AG04449 (cell line): ENCODE results near the genes KRTAP4-8, KRT31, NT5C3B and KLHL10.

DNA sequence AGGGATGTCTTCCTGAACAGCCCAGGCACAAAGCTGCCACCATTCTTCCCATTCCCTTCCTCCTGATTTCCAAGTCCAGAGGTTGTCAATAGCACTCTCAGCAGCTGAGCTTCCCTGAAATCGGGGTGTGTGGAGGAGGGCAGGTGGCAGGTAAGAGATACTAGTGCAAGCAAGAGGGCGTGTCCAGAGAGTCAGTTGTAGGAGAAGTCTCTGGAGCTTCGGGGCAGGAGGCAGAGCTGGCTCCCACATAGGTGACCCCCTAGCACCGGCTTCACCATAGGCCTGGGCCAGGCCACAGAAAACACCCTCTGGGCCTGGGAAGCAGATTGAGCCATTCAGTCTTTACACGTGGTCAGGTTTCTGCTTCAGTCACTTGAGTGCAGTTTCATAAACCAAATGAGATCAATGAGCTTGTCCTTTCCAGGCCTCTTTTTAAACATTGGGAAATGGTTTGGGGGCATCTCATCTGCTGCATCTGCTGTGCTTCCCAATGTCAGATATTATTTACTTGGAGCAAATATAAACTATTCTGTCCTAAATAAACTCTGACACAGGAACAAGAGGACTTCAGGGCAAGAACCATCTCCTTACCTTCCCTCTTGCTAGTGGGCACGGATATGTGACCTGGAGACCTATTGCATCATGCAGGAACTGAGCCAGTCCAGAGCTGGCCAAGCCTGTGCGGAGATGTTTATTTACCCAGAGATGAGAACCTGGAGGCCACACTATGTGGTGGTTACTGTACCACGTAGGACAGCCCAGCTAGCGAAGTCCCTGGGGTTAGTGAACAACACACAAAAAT is 16.2 kb downstream of the CCR7 start:
- RRBS = no CpG with 5 or more reads among the region's 9 CpGs

DNA sequence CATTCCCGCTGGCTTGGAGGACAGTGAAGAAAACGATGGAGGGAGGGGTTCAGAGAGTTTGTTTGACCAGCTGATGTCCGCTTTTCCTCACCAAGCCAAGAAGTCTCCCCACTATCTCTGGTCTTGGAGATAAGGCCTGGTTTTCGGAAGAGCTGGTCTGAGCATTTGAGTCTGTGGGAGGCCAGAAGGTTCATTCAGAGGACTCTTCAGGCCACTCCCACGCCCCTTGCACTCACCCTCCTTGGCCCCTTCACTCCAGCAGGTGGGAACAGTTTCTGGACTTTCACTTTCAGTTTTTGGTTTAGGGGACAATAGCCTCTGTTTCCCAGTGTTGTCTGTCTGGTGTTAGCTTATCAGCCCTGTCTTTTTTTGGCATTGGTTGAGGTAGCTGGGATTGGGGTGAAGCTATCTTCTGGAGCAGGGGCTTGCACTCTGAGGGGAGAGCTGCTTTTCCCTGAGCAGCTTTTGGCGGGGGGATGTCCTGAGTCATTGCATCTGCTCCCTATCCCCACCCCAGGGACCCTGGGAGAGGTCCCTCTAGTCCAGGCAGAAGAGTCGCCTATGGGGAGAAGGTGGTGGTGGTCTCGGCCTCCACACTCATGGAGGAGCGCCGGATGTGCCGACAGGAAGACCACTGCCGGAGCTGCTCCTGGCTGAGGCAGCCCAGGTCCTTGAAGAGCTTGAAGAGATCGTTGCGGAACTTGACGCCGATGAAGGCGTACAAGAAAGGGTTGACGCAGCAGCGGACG is 10.9 kb downstream of the CCR7 start:
- RRBS = no CpG with 5 or more reads among the region's 20 CpGs

DNA sequence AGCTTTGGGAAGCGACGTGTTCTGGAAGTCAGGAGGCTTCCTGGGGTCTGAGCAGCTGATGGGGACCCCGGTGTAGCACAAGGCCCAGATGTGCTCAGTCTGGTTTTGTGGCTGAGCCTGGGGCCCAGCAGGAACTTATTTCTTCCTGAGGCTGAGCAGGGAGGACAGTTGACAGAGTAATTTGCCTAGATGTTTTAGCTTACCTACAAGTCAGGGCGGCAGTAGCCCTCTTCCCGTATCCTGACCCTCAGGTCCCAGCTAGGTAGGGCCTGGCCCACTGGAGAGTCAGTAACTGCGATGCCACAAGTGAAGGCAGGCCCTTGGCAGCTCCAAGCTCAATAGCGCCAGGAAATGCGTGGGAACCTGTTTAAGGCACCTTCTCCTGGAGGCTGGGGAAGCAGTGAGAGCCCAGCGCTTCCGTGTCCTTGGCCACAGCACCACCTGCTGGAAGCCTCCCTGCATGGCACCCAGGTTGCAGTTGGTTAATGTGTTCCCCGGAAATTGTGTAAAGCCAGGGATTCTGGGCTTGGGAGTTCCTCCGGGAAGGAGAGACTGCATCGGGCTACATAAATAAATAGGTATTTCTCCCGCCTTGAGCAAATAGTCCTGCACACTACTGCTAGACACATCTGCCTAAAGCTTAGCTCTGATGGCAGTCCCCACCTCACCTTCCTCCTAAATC is 5.1 kb downstream of the CCR7 start:
- RRBS = no CpG with 5 or more reads among the region's 14 CpGs

- RRBS = no CpG with 5 or more reads among the region's 10 CpGs
Measured at GRCh38 chr17:40564556-40565345, 521 bp downstream of the CCR7 start.

DNA sequence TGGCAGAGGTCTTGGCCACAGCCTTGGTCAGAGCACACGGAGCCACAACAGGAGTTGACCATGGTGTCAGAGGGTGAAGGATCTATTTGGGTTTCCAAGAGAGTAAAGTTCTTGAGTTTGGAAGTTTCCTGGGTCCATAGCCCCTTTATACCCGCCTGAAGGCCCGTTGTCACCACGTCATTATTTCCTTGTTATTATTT is at the start of gene KRTAP4-8:
Gene KRTAP4-8, minus strand, starts transcription at position 120 of the 200 bp plus-strand sequence.
- RRBS = no CpG with 5 or more reads among the region's 4 CpGs

DNA sequence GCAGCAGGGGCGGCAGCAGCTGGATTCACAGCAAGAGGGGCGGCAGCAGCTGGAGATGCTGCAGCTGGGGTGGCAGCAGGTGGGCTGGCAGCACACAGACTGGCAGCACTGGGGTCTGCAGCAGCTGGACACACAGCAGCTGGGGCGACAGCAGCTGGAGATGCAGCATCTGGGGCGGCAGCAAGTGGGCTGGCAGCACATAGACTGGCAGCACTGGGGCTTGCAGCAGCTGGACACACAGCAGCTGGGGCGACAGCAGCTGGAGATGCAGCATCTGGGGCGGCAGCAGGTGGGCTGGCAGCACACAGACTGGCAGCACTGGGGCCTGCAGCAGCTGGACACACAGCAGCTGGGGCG is 356 bp downstream of the KRTAP4-11 start:
- RRBS = no CpG with 5 or more reads among the region's 7 CpGs

DNA sequence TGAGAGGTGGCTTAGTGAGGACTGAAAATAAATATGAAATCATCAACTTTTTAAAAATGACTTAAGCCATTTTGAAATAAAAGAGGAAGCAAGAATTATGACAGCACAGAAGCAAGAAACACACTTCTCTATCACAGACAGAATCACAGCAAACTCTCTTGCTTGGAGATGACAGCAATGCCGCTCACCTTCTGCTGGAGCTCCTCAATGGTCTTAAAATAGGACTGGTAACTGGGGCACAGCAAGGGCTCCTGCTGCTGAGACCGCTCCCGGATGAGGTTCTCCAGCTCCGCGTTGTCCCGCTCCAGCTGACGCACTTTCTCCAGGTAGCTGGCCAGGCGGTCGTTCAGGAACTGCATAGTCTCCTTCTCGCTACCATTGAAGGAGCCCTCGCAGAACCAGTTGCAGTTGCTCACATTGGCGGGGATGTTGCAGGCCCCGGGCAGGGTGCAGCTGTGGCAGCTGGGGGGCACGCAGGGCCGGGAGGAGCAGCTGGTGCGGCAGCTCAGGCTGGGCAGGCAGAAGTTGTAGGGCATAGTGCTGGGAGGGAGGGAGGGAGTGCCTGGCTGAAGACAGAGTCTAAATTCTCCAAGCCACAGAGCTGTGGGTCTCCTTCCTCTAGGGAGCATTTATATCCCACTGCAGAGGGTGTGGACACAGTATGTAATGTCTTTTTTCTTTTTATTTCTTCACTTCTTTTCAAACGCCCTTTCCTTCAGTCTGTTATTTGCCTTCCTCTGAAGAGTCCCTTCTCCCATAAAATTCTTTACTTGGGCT is at the start of gene KRT31:
Gene KRT31, minus strand, starts transcription at position 605 of the 777 bp plus-strand sequence.
- RRBS = no CpG with 5 or more reads among the region's 17 CpGs

DNA sequence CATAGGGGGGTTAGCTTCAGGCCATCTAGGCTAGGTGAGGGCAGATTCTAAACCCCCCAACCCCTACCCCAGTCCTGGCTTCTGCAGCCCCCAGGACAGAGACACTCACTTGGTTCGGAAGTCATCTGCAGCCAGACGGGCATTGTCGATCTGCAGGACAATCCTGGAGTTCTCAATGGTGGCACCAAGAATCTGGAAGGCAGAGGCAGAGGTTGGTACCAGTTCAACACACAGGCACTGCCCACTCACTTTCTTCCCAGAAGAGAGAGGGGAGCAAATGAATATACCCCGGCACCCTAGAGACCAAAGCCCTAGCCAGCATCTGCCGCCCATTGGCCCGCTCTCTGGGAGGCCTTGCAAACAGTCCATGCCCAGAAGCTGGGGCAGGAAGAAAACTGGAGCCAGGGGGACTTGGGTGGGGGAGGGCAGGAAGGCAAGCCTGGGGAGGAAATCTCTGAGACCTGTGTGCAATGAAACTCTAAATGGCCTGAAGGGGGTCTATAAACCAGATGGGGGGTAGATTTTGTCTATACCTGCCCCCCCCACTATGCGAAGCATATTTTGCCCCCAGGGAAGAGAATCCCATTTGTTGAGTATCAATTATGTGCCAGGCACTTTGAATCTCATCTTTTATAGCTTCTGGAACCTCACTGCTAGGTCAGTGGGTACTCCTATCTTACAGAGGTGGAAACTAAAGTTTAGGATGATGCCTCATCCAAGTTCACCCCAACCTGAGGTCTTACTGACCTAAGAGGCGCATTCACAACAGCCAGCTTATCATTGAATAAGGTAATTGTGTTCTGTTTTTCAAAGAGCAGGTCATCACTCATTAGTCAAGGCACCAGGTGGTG is 2.8 kb downstream of the KRT19 start:
- RRBS = no CpG with 5 or more reads among the region's 8 CpGs

- RRBS = no CpG with 5 or more reads among the region's 6 CpGs
Measured at GRCh38 chr17:41540280-41540727, 12.2 kb upstream of the KRT19 start.

- RRBS = no CpG with 5 or more reads among the region's 11 CpGs
Measured at GRCh38 chr17:41586975-41587490, 338 bp upstream of the KRT14 start.

DNA sequence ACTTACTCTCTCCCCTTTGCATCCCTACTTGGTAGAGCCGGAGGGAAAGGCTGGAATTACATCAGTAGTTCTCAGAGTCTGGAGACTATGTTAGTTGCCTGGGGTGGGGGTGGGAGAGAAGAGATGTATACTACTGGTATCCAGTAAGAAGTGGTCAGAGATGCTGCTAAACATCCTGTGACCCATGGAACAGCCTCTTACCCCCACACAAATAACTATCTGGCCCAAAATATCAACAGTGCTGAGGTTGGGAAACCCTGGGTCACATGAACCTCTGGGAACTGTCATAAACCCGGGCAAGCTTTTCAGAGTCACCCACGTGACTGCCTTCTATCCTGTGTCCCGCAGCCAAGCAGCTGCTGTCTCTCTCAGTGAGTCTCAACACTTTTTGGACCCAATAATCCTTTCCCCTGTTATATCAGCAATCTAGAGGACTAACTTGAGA is 8.5 kb downstream of the EIF1 start:
- RRBS = no CpG with 5 or more reads among the region's 4 CpGs

DNA sequence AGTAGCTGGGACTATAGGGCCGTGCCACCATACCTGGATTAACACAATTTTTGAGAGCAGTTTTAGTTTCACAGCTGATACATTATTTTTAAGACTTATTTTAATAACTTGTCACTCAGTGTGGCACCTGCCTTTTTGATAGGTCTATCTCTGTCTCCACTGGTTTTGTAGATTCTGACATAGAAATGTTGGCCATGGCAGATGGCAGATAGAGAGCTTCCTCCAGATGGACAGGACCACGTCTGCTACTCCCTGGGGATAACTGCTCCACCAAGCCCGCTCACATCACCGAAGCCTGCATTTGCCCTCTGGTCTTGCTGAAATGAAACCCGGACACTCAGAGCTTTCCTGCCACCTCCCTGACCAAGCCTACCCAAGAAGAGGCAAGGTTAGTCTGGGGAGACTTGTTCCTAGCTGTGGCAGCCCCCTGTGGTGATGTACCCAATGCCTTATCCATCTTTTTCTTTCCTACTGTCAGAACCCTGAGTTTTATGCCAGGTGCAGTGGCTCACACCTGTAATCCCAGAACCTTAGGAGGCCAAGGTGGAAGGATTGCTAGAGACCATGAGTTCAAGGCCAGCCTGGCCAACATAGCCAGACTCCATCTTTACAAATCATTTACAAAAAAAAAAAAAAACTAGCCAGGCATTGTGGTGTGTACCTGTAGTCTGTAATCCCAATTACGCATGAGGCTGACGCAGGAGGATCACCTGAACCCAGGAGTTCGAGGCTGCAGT is 16.5 kb upstream of the HAP1 start:
- RRBS = no CpG with 5 or more reads among the region's 8 CpGs

- RRBS = 76% methylated on average over 1 of the region's 29 CpGs
Measured at GRCh38 chr17:41754921-41756096, 20.9 kb upstream of the HAP1 start.

DNA sequence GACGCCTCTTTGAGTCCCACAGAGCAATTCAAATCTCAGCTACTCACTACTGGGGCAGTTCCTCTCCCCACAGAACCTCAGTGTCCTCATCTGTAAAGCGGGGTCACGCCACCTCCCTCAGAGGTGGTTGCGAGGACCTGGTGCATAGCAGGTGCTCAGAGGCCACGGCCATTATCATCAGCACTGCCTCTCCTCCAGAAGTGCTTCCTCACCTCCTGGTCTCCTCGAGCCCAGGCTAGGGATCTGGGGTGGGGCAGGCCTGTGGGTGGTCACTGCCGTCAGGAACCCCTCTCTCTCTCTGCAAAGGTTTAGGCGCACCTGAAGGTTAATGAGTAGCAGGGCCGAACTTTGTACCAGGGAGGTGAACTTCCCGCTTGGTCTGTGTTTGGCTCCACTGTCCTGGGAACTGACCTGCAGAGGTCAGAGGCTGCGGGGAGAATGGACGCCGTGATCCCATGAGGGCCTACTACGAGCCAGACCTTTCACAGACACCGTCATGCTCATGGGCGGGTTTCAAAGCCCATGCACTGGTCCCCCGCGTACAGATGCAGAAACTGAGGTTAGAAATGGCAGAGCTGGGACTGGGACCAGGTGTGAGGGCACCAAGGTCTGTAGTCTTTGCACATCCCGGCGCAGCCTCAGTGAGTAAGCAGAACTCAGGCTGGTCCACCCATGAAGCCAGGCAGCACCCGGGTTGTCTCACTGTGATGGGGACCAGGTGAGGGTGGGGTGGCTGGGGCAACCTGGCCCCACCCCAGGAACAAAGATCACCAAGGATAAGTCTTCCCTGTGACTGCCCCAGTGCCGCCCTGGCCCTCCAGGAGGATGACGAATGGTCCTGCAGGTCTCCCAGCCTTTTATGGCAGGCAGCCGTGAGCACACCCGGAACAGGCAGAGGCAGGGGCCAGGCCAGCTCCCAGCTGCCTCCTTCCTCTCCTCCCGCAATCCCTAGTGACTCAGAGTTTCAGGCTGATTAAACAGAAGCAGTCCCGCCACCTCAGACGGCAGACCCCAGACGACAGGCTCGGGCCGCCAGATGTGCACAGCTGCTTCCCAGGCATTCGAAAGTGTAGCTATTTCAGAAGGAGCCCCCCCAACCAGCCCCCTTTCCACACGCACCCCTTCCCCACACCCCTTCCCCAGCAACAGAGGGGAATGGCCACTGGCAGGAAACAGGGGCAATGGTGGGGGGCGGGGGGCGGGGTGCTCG is 13.6 kb downstream of the JUP start:
- RRBS = 54% methylated on average over 3 of the region's 36 CpGs

GRCh38 chr17:41811395-41811882 is 310 bp downstream of the P3H4 start:
- RRBS = under 1% methylated on average over 6 of the region's 63 CpGs

- RRBS = 3% methylated on average over 15 of the region's 86 CpGs
Measured at GRCh38 chr17:41835287-41836590, at the start of gene NT5C3B. Gene NT5C3B, minus strand, starts transcription at chr17:41836232.

- RRBS = no CpG with 5 or more reads among the region's 10 CpGs
Measured at GRCh38 chr17:41837517-41838040, at the start of gene KLHL10. Gene KLHL10, plus strand, starts transcription at chr17:41837825.

DNA sequence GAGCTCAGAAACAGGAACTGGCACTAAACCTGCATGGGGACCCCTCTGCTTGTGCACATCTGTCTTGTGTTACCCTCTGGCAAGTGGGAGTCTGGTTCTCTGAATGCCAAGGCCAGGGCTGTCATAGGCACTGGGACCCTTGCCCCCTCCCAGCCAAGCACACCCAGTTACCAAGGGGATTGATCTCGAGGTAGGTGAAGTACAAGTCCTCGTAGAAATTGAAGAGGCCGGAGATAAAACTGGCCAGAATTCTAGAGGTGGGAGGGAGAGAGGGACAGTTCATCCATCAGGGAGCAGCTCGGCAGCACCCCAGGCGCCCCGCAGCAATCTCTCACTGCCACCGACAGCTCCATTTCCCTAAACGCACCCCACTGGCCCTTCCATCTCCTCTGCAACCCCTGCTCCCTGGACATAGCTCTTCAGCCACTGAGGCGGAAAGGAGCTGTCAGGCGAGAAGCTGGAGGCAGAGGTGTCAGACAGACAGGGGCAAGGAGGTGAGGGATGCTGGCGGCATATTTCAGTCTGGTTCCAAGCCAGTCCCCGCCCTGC is 9.9 kb downstream of the ACLY start:
- RRBS = no CpG with 5 or more reads among the region's 12 CpGs

GRCh38 chr17:41914467-41915012 is 4.2 kb downstream of the ACLY start:
- RRBS = no CpG with 5 or more reads among the region's 8 CpGs